Testis (tissue), 5 donors: ENCODE measurements around the gene KIF26A.

DNA sequence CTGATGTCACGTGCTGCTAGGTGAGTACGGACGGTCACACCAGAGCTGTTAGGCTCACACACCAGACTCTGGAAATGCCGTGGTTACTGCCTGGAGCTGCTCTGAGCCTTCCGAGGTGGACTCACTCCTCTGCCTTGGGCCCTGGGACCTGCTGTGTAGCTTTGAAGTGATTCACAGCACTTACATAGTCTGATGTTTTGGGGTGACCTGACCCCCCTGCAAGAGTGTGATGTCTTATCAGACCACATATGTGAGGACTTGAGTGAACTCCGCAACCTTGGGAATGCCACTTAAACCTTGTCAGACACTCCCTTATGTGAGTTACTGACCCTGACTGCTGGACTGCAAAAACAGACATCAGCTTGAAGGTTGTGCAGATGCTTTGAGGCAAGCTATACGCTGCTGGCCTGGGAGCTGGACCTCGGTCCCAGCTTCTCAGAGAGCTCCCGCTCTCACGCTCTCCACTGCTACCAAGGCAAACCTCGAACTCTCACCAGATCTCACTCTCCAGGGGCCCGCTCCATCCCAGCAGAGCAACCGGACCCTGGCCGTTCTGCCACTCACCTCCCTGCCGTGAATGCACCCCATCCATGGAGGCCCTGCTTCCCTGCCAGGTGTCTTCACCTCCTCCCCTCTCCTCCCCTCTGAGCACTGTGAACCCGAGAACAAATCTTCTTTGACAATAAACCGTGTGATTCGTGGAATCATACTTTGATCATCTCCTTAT lies 1.5 kb downstream of the XRCC3 start:
- PRO-cap, 3 experiments, result no peak in any of the 3 experiments
- RAMPAGE, long total RNA, 2 experiments, result no peak in any of the 2 experiments
- RRBS, result no CpG with 5 or more reads among the region's 18 CpGs

DNA sequence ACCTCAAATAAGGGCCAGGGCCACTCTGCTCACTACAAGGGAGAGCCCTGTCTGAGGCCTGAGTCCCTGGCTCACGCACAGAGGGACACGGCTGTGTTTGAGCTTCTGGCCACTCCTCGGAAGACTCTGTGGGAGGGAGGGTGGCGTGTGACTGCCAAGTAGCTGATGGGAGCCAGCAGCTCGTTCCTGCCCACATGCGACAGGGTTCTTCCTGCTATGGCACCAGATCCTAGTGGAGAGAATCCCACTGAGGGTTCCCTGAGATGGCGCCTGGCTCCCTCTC lies 23.5 kb downstream of the ZFYVE21 start:
- PRO-cap, 3 experiments, result peak in 1 of 3 experiments; most common minus-strand start position 128 of the sequence (in 1)
- RAMPAGE, long total RNA, 2 experiments, result no peak in any of the 2 experiments
- RRBS, result no CpG with 5 or more reads among the region's 7 CpGs

GRCh38 chr14:103828274-103828662 lies 19.1 kb downstream of the PPP1R13B start:
- PRO-cap, 3 experiments, result peak in 1 of 3 experiments; most common plus-strand start chr14:103828556 (in 1)
- RAMPAGE, long total RNA, 2 experiments, result no peak in any of the 2 experiments
- RRBS, result no CpG with 5 or more reads among the region's 4 CpGs

DNA sequence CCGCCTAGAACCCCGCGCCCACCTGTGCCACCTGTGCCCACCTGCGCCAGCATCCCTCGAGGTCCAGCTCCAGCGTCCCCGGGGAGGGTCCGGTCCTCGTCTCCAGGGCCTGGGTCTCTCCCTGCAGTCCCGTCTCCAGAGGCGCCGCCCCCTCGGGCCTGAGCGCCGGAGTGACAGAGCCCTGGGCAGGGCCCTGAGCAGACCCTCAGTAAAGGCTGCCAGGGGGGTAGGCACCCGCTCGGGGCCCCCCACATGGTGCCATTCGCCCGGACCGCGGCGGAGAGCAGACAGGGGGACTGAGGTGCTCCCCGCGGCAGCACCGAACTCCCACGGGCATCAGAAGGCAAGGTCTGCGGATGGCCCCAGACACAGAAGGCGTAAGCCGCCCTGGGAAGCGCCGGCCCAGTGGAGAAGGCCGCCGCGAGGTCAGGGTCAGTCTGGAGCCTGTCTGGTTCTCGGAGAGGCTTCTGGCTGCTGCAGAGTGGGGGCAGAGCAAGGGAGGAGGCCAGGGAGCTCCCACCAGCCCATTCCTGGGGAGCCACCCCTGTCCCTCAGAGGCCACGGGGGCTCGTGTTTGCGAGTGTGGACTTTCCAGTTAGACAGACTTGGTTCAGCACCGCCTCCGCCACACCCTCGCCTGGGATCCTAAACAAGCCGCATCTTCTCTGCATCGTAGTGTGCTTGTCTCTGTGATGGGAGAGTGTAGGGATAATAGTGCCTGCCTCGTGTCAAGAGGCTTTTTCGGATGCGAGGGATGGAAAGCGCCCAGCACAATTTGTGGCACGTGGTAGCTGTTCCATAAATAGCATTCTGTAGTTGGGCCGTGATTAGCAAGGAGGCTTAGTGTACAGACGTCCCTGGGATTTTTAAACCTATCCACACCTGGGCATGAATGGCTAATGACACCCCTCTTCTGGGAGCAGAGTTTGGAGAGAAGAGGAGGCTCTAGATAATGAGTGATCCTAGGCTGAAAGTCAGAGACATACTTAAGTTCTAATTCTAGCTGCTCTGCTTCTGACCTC lies 1.2 kb upstream of the PPP1R13B start:
- PRO-cap, 3 experiments, result no peak in any of the 3 experiments
- RAMPAGE, long total RNA, 2 experiments, result no peak in any of the 2 experiments
- RRBS, result 4% methylated on average over 11 of the region's 50 CpGs

- PRO-cap, 3 experiments, result no peak in any of the 3 experiments
- RAMPAGE, long total RNA, 2 experiments, result no peak in any of the 2 experiments
- RRBS, result no CpG with 5 or more reads among the region's 3 CpGs
These were observed 3.3 kb downstream of the TDRD9 start for GRCh38 chr14:103931489-103931960.

DNA sequence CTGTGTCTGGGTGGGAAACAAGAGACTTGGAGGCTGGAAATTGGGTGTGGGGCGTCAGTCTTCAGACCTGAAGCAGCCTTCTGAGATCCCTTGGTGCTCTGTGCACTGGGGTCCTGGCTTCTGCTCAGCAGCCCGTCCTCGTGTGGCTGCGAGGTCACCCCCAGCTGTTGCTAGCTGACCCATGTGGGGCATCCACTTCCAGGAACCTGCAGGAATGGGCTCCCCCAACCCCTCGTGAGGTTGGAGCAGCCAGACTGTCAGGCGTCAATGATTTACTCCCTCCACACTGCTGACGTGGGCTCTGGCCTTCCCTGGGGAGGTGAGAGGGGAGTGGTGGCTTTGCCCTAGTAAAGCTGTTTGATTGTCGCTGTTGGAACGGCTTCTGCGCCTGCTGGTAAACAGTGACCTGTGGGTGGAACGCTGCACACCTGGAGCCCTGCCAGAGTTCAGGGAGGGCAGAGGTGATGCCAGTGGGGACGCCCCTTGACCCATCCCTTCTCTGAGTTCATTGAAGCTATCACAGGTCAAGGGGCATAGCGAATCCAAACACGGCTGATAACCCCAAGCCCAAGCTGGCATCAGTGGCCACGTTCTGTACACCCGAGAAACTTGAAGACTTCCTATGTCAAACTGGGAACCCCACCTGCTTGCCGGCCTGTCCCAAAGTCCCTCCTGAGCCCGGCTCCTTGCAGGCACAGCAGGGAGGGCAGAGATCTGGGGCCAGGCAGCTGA lies 2.5 kb downstream of the ASPG start:
- PRO-cap, 3 experiments, result no peak in any of the 3 experiments
- RAMPAGE, long total RNA, 2 experiments, result no peak in any of the 2 experiments
- RRBS, result 92% methylated on average over 1 of the region's 18 CpGs

- PRO-cap, 3 experiments, result no peak in any of the 3 experiments
- RAMPAGE, long total RNA, 2 experiments, result no peak in any of the 2 experiments
- RRBS, result no CpG with 5 or more reads among the region's 14 CpGs
These were observed 15.0 kb downstream of the ASPG start for GRCh38 chr14:104100331-104100991.

- PRO-cap, 3 experiments, result peak in 3 of 3 experiments; most common plus-strand start chr14:104138587 (in 3); most common minus-strand start chr14:104138240 (in 3)
- RAMPAGE, long total RNA, 2 experiments, result no peak in any of the 2 experiments
- RRBS, result 2% methylated on average over 50 of the region's 99 CpGs
These were observed at the start of gene KIF26A for GRCh38 chr14:104138165-104138953. KIF26A (plus strand) TSS chr14:104138587.

DNA sequence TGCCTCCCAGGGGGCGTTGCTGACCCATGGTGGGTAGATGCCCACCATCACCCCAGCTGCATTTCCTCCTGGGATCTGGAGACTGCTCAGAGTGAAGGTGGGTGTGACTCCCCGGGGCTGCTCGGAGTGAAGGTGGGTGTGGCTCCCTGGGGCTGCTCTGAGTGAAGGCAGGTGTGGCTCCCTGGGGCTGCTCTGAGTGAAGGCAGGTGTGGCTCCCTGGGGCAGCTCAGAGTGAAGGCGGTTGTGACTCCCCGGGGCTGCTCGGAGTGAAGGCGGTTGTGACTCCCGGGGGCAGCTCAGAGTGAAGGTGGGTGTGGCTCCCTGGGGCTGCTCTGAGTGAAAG lies 86.7 kb downstream of the KIF26A start:
- PRO-cap, 3 experiments, result no peak in any of the 3 experiments
- RAMPAGE, long total RNA, 2 experiments, result no peak in any of the 2 experiments
- RRBS, result no CpG with 5 or more reads among the region's 8 CpGs

DNA sequence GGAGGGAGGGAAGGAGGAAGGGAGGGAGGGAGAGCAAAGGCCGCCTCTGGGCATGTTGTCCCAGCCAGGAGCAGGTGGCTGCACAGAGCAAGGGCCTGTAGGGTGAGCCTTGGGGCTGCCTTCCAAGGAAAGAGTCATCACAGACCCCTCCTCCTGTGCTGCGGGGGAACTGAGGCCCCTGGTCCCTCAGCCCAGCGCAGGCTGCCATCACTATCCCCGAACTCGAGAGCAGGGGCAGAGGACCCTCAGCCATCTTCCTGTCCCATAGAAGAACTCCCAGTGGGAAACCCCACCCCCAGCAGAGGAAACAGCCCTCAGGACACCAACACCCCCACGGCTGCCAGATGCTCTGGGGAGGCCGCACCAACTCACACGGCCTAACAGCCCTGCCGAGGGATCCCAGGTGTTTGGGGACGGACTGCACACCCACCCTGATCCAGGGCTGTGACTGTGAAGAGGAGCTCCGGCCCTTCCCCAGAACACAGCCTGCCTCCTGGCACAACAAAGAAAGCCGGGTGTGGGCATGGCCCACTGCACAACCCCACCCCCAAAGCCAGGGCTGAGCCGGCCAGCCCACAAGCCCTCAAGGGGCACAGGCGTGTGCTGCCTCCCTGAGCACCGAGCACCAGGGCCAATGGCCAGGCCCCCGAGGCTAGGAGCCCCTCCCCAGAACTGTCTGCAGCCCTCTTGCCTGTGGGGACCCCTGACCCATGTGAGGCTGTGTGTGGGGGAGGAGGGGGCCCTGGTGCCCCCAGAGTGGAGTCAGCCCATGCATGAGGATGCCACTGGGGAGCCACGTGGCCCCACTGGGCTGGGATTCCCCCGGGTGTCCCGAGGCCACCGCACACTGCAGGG lies 16.3 kb upstream of the C14orf180 start:
- PRO-cap, 3 experiments, result no peak in any of the 3 experiments
- RAMPAGE, long total RNA, 2 experiments, result no peak in any of the 2 experiments
- RRBS, result 50% methylated on average over 5 of the region's 20 CpGs

DNA sequence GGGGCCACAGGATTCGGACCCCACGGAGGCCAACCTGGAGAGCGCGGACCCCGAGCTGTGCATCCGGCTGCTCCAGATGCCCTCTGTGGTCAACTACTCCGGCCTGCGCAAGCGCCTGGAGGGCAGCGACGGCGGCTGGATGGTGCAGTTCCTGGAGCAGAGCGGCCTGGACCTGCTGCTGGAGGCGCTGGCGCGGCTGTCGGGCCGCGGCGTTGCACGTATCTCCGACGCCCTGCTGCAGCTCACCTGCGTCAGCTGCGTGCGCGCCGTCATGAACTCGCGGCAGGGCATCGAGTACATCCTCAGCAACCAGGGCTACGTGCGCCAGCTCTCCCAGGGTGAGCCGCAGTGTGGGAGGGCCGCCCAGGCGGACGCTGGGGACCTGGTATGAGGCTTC lies 12.0 kb downstream of the INF2 start:
- PRO-cap, 3 experiments, result no peak in any of the 3 experiments
- RAMPAGE, long total RNA, 2 experiments, result no peak in any of the 2 experiments
- RRBS, result no CpG with 5 or more reads among the region's 37 CpGs

DNA sequence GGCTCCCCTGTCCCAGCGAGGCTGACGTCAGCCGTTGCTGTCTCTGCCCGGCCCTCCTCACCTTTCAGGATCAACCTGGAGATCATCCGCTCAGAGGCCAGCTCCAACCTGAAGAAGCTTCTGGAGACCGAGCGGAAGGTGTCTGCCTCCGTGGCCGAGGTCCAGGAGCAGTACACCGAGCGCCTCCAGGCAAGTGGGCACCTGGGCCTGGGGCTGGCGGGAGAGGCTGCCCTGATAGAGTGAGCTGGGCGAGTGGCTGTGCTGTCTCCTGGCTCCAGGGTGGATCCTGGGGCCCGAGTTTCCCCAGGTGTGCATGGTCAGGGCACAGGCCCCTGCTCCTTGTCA lies 11.7 kb upstream of the ADSS1 start:
- PRO-cap, 3 experiments, result no peak in any of the 3 experiments
- RAMPAGE, long total RNA, 2 experiments, result no peak in any of the 2 experiments
- RRBS, result 88% methylated on average over 4 of the region's 14 CpGs

- PRO-cap, 3 experiments, result no peak in any of the 3 experiments
- RAMPAGE, long total RNA, 2 experiments, result no peak in any of the 2 experiments
- RRBS, result no CpG with 5 or more reads among the region's 34 CpGs
These were observed 8.5 kb downstream of the ADSS1 start for GRCh38 chr14:104732094-104733427.

GRCh38 chr14:104753384-104754399 lies 745 bp downstream of the SIVA1 start:
- PRO-cap, 3 experiments, result no peak in any of the 3 experiments
- RAMPAGE, long total RNA, 2 experiments, result no peak in any of the 2 experiments
- RRBS, result 2% methylated on average over 4 of the region's 44 CpGs

GRCh38 chr14:104775520-104776126 lies 19.9 kb downstream of the AKT1 start:
- PRO-cap, 3 experiments, result no peak in any of the 3 experiments
- RAMPAGE, long total RNA, 2 experiments, result no peak in any of the 2 experiments
- RRBS, result 67% methylated on average over 3 of the region's 20 CpGs

GRCh38 chr14:104793856-104794530 lies 1.6 kb downstream of the AKT1 start:
- PRO-cap, 3 experiments, result peak in 2 of 3 experiments; most common plus-strand start chr14:104794284 (in 2); most common minus-strand start chr14:104794193 (in 1)
- RAMPAGE, long total RNA, 2 experiments, result no peak in any of the 2 experiments
- RRBS, result no CpG with 5 or more reads among the region's 19 CpGs

- PRO-cap, 3 experiments, result no peak in any of the 3 experiments
- RAMPAGE, long total RNA, 2 experiments, result no peak in any of the 2 experiments
- RRBS, result no CpG with 5 or more reads among the region's 17 CpGs
These were observed 2.0 kb upstream of the AKT1 start for GRCh38 chr14:104797383-104798184.

DNA sequence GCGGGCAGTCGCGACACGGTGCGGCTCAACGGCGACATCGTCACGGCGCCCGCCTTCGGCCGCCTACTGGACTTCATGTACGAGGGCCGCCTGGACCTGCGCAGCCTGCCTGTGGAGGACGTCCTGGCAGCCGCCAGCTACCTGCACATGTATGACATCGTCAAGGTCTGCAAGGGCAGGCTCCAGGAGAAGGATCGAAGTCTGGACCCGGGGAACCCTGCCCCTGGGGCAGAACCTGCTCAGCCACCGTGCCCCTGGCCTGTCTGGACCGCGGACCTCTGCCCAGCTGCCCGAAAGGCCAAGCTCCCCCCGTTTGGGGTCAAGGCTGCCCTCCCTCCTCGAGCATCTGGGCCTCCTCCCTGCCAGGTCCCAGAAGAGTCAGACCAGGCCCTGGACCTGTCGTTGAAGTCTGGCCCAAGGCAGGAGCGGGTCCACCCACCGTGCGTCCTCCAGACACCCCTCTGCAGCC lies 502 bp downstream of the ZBTB42 start:
- PRO-cap, 3 experiments, result no peak in any of the 3 experiments
- RAMPAGE, long total RNA, 2 experiments, result no peak in any of the 2 experiments
- RRBS, result no CpG with 5 or more reads among the region's 31 CpGs

DNA sequence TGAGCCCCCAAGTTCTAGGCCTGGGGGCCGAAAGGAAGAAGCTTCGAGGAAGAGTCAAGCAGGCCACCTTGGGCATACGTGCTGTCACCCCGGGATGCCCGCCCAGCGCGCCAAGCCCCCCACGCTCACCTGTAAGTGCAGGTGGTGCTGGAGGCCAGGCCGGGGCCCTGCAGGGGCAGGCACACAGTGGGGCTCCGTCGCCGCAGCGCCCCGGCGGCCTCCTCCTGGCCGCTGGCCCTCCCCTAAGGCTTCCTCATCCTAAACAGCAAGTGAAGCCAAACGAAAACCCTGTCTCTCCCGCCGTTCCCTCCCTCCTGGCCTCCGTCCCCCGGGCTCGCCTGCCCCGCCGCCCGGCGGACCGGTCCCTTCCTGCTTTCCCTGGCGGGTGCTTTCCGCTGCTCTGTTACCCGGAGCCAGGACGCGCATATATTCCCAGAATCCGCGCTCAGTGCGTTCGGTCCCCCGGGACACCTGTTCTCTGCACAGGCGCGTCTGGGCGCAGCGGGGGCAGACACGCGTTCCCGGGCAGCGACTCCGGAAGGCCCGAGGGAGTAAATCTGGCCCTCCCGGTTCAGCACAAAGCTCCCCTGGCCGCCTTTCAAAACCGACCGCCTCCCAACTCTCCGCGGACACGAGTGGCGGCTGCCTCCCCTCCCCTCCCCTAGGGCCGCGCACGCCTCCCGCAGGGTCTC lies 21.6 kb upstream of the CEP170B start:
- PRO-cap, 3 experiments, result no peak in any of the 3 experiments
- RAMPAGE, long total RNA, 2 experiments, result no peak in any of the 2 experiments
- RRBS, result 3% methylated on average over 33 of the region's 59 CpGs

DNA sequence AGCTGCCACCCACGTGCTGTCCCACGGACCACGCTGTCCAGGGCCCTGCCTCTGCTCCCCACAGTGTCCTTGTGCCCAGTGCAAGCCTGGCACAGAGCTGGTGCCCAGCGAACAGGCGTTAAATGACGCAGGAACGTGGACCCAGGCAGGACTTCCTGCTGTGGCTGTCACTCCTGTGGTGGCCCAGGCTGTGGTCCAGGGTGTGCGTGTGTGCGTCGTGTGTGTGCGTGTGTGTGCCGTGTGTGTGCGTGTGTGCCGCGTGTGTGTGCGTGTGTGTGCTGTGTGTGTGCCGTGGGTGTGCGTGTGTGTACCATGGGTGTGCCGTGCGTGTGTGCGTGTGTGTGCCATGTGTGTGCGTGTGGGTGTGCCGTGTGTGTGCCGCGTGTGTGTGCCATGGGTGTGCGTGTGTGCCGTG lies 6.8 kb downstream of the CEP170B start:
- PRO-cap, 3 experiments, result no peak in any of the 3 experiments
- RAMPAGE, long total RNA, 2 experiments, result no peak in any of the 2 experiments
- RRBS, result no CpG with 5 or more reads among the region's 27 CpGs